Natural killer cell (primary cell): ENCODE measurements around the genes PALD1 and CDH23.

DNA sequence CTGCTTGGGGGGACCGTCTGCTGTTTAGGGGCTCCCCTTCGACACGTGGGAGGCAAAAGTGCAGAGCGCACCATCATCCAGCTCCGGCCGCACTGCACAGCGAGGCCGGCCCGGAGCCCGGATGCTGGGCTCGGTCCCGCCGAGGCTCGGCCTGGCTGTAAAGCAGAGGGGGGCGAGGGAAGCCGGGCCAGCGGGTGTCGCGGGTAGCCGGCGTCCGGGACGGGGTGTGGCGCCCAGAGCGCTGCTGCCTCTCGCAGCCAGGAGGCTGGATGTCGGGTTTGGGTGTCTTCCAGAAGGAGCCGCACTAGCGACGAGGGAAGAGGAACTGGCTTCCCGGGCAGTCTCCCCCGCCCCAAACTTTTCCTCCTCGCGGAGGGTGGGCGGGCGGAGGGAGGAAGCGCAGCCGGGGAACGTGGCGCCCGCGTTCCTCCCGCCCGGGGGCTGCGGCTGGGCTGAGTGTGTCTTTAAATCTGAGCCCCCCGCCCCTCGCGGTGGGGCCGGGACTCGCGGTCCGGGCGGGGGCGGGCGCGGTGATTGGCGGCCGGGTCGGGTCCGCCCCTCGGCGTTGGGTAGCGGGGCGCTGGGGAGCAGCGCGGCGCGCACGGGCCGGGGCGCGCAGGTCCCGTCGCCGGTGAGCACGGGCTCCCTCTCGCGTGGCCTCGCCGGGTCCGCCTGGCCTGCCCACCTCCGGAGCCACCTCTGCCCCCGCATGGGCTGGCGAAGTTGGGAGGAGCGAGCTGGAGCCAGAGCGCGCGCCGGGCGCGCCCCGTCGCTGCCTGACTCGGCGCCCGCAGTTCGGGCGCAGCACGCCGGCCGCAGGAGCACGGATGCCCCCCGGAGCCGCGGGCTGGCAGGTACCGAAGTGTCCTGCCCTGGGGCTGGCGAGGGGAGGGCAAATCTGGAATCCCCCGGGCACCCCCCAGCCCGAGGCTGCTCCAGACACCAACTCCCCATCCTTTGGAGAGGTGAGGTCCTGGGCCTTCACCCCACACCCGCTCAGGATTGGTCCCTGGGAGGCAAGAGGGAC, at the start of gene PALD1:
Gene PALD1 (plus strand): TSS at position 562 of the 1,027 bp plus-strand sequence.
- PRO-cap, result no peak

- PRO-cap, result no peak
These were observed 51.3 kb downstream of the PALD1 start for GRCh38 chr10:70529754-70530355.

DNA sequence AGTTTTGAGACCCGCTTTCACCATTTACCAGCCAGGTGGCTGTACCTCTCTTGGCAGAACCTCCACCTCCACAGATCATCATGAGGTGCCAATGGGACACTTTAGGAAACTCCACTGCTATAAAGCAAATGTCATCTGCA, 1.4 kb downstream of the PCBD1 start:
- PRO-cap, result no peak

DNA sequence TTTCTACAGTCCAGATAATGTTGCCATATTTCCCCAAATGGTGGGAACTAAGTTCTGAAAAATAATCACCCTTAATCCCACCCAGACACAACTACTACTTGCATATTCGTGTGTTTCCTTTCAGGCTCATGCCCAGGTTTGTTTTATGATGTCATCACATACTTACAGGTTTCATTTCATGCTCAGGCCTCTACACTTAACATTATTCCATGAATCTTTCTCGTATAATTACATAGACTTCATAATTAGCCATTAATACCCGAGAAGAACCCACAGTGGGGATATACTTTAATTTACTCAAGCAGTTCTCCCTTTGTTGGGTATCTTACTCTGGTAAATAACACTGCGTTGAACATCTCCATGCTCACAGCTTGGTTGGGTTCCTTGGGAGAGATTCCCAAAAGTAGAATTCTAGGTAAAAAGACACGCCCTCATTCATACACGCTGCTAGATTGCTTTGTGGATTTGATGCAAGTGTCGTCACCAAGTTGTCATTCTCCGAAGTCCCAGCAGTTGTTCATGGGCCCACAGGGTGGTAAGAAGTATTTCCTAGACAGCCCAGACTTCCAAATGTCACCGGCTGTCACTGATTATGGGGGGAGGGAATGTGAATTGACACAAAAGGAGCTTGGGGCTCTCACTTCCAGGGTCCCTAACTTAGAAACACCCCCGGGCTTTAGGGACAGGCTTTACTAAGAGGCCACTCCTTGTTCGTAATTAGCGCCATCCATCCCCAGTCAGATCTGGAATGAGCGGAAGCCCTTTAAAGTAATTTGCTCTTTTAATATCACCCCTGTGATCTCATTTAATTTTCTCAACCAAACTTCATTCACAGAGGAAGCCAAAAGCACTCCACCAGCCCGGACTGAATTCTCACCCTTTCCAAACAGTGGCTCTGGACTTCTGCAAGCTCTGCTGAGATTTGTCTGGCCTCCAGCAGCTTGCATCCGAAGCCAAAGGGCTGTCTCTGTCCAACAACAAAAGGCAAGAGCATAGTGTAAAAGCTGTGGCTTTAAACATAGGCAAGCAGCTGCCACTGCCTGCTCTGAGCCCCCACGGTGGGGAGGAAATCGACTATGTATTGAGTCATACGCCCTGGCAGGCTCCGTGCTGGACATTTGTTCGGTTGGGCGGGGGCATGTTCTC, 42.9 kb downstream of the UNC5B start:
- PRO-cap, result no peak

GRCh38 chr10:71261909-71262474, 49.6 kb downstream of the UNC5B start:
- PRO-cap, result no peak

GRCh38 chr10:71271420-71272047, 47.5 kb upstream of the SLC29A3 start:
- PRO-cap, result no peak

GRCh38 chr10:71395871-71397069, at the start of gene CDH23:
Gene CDH23, plus strand, starts transcription at chr10:71396920.
- PRO-cap, result no peak

DNA sequence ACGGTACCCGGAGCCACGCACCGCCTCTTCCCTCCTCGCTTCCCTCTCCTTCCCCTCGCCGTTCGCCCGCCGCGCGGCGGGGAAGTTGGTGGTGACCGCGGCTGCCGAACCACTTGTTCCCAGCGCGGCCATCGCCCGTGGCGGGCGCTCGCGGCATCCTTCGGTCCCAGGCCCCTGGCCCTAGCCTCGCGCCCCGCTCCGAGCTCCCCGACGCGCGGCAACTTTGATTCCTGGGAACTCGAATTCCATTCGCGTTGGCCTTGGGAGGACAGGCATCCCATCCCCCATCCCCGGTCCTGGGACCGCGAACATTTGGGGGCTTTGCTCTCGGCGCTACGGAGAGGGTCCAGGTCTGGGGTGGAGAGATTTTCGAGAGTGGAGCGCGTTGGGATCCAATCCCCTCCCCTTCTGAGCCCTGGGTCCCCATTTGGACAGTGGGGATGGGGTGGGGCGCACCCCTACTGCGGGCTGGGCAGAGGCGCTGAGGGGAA, 641 bp downstream of the CDH23 start:
- PRO-cap, result no peak

DNA sequence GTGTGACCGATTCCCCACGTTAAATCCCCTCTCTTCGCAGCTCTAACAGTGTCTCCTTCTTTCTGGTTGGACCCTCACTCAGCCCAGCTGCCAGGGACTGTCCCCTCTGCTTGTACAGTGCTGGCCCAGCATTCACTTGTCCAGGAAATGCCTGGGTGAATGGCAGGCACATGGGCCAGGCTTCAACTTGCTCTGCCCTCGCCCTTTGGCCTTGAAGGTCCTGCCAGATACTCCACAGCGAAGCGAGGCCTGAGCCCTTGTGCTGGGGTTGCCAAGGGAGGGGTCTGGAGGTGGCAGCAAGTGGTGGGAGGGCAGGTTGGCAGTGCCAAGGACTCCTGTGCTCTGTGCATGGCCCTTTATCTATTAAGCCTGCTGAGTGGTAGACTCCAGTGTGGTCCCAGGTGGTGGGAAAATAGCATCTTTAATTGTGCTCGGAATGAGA, 75.7 kb downstream of the CDH23 start:
- PRO-cap, result no peak

- PRO-cap, result no peak
These were observed 40.0 kb downstream of the C10orf105 start for GRCh38 chr10:71679458-71680162.

GRCh38 chr10:71766678-71766920, 6.7 kb downstream of the VSIR start:
- PRO-cap, result no peak

GRCh38 chr10:71766921-71767544, 6.3 kb downstream of the VSIR start:
- PRO-cap, result bidirectional peak, plus-strand start at chr10:71767460, minus-strand start at chr10:71767219

DNA sequence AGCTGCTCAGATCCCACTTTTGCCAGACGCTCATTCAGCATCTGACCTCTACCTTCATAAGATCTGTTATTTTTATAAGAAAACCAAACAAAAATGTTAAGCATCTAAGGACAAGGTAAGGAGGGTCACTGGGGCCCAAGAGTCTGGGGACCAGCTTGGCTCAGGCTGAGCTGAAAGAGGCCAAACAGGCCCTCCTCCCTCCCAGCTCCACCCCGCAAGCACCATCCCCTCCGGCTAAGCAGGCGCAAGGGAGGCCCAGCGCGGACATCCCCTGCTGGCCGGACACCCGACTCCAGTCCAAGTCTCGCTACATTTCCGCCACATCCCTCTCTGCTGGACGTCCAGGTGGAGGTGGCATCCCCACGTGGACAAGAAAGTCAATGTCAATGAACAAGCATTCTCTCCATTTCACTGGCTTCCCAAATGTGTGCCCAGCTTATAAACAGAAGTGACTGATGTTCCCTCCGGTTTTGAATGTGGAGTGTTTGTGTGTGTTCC, 35.6 kb downstream of the PSAP start:
- PRO-cap, result no peak

- PRO-cap, result no peak
These were observed 34.6 kb downstream of the PSAP start for GRCh38 chr10:71816126-71817079.

DNA sequence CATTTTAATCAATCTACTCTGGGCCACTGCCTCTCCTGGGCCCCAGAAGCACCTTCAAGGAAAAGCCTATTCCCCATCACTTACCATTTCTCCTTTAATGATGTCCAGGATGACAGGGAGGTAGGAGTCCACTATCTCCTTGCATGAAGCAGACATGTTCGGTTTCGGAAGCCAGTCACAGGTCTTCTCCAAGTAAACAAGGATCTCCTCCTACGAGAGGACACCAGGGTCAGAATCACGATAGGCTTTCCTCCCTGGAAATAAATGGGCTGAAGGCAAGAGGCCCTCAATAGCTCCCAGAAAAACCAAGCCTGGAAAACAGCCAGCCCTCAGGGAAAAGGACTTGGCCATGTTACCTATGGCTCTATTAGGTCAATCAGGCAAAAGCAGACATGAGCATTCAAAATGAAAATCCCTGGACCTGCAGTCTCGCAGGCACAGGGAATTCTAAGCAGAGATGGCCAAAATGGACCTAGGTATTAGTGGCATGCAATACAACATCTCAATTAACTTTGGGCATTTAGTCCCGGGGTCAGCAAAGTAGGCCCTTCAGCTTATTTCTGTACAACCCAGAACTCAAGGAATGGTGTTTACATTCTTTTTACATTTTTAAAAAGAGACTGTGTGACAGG, 19.9 kb downstream of the PSAP start:
- PRO-cap, result no peak

DNA sequence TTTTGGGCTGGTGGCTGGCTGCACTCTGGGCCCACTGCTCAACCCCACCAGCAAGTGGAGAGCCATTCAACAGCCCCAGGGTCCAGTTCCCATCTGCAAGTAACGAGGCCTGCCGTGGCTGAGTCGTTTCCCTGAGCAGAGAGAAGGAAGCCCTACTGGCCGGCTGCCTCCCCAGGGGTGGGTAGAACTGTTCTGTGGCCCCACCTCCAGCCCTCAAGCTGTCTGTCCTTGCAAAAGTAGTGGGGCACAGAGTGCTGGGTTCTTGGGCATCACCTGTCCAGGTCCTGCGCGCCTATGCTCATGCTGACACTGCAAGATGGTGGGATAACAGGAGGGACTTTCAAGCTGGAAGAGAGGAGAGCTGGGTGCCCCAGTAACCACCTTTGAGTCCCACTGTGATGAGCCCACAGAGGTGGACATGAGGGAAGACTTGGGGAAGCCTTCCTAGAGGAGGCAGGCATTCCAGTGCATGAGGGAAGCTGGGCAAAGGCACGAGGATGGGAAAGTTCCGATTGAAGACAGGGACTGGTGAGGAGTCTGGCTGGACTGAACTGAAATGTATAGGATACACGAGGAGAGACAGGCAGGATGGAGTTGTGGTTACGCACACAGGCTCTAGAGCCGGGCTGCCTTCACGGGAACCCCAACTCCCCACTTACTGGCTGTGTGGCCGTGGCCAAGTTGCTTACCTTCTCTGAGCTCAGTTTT, 9.3 kb downstream of the CHST3 start:
- PRO-cap, result no peak

DNA sequence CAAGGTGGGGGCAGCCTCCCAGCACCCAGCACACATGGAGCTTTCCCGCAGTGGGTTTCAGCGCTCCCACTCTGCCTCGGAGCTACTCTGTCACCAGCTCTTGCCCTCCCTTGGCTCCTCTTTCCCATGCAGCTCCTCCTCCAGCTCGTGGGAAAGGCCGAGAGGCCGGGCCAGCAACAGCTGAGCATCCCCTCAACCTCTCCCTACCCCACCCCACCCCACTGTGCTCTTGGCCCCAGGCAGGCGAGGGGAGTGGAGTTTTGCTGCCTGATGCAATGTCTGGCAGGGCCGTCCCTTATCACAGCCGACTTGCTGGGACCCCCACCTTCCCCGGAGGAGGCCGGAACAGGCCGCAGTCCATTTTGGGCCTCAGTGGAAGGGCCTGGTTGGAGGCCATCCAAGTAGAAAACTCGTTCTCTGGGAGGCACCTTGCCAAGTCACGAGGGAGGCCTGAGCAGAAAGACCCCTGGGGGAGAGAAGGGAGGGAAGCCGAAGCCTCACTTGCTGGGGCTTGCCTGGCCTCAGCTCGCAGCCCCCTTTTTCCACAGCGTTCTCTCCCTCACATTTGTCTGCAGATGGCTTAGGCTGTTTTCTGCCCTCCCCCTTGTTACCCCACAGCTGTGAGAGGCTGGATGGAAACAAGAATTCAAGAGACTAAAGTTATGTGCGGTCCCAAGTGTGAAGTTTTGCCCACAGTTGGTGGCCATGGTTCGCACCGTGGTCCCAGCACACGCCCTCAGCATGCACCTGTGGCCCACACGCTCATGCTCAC, 35.3 kb downstream of the CHST3 start:
- PRO-cap, result no peak

GRCh38 chr10:72007042-72007515, 42.9 kb downstream of the CHST3 start:
- PRO-cap, result no peak

DNA sequence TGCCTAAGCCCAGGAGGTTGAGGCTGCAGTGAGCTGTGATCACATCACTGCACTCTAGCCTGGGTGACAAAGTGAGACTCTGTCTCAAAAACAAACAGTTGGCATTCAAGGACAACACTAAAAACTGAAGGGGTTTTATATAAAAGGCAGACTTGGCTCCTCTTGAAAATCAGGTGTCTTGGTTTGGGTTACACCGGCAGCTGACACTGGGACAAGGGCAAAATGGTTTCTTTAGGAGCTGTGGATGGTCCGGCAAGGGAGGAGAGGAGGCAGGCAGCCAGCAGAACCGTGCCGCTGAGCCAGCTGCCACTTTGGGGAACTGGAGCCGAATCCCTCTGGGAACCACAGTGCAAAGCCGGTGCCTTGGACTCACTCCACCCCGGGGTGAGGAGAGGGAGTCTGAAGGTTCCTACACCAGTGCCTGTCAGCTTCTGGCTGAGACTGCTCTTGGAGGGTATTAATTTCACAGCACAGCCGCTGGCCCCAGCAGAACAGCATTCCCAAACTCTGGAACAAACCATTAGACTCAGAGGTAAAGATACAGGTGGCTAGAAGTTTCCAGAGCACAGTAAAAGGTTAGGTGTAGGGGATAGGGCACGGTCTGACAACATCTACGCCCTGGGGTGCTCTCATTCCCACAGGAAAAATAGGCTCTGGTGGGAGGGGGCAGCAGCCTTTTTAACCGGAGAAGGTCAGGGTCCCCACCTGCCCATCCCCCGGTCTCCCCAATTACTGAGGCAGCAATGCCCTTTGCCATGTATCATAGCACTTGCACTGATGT, 52.8 kb downstream of the CHST3 start:
- PRO-cap, result no peak

GRCh38 chr10:72061125-72061586, 27.2 kb downstream of the SPOCK2 start:
- PRO-cap, result no peak